Measurements from ENCODE around the gene MS4A14.

DNA sequence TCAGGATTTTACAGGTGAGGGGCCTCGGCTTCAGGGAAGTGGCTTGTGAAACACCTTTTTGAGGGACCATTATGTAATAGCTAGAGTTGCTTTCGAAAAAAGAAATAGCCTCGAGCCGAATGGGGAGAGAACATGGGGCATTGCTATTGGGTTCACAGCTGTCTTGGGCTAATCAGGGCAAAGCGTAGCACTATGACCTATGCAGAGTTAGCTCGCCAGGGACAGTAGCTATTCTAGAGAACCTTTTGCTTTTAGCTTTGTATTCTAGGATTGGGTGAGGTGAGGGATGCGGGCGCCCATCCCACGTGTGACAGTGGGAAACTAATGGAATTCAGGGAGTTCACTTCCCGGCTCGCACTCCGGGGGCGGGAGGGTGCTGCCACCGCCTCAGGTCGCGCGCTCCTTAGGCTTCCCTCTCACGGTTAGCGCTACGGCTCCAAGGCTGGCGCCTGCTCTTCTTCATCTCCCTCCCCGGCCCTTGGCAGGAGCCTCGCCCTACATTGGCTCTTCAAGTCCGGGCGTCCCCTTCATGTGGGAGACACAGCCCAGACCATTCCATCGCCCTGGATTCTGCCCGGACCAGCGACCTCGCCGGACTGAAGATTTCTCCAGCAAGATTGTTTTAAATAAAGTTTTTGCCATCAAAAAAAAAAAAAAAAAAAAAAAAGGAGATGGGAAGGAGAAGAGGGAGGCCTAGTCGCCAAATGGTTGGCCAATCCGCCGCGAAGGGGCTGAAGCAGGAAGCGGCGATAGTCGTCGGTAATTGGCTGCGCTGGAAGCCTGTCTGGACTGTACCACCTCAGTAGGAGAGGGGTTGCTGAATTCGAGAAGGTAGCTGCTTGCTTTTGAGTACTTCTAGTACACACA lies 958 bp upstream of the ZDHHC5 start:
- RRBS = 4% methylated on average over 6 of the region's 40 CpGs

GRCh38 chr11:57683653-57683891 lies 15.7 kb downstream of the ZDHHC5 start:
- RRBS = no CpG with 5 or more reads among the region's 2 CpGs

DNA sequence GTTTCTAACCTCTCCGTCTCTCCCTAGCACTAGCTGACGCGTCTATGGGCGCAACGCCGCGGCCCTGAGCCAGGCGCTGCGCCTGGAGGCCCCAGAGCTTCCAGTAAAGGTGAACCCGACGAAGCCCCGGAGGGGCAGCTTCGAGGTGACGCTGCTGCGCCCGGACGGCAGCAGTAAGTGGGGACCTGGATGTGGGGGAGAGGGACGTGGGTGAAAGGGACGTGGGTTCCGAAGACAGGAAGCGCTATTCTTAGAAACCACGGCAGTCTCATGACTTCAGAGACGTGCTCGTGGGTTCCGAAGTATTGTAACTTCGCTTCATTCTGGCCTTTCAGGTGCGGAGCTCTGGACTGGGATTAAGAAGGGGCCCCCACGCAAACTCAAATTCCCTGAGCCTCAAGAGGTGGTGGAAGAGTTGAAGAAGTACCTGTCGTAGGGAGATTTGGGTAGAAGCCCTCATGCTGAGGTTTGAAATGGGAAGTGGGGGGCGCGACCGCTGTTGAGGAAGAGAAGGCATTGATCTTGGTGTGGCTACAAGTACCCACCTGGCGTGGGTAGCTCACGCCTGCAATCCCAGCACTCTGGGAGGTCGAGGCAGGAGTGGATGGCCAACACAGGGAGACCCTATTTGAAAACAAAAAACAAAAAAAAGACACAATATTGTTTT lies 624 bp downstream of the SELENOH start:
- RRBS = 0% methylated on average over 3 of the region's 35 CpGs

- RRBS = no CpG with 5 or more reads among the region's 2 CpGs
Observed at GRCh38 chr11:57776579-57777305, 15.1 kb downstream of the CTNND1 start.

DNA sequence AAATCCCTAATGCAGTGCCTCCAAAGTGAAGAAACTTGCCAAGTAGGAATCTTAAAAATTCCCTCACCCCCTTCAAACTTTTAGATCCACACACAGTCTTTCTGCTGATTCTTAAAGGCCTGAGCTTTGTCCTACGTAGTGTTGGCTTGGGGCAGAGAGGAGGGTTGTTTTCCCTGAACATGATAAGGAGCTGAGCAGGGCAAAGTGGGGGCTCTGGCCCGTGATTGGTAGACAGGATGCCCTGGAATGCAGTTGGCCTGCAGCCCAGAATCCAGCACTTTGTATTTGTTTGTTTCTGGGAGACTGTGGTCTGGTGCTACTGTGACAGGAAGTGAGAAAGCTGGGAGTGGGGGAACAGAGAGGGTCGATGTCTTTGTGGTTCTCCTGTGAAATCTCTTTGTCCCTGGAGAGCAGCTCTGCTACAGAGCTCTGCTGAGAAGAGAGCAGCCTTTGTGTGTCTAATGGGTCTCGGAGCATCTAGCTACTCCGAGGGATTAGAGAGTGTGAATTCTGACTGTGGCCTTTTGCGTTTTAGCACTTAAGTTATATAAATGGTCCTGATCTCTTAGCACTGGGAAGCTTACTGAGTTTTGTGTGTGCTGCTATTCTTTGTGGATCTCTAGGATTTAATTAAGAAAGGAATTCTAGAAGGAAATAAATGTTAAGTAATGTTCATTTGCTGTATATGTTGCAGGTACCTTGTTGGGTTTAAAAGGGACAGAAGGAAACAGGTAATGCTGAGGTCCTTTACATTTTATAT lies 17.0 kb downstream of the CTNND1 start:
- RRBS = no CpG with 5 or more reads among the region's 6 CpGs

GRCh38 chr11:57825979-57826373 lies 64.4 kb downstream of the CTNND1 start:
- RRBS = no CpG with 5 or more reads among the region's 1 CpG

DNA sequence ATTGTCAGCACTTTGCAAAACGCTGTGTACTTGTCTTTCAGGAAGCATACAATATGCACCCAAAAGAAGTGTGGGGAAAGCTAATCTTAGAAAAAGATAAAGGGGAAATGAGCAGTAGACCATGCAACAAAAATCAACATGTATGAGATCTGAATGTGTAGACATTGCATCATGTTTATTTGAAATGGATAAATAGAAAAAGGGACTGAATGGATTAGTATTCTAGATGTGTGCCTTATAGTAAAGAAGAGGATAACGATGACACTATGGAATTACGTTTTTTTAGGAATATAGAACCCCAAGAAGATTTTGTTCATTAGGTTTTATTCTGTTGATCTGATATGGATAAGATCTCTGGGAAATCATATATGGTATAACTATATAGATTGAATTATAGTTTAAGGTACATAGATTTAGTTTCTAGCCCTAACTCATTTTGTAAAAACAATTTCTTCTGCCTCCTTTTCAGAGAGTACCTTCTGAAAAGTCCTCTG lies 4.7 kb downstream of the CNTF start:
- RRBS = no CpG with 5 or more reads among the region's 3 CpGs

- RRBS = no CpG with 5 or more reads among the region's 9 CpGs
Observed at GRCh38 chr11:58770913-58771581, 39.3 kb upstream of the GLYAT start.

GRCh38 chr11:58905002-58906352 lies 33.8 kb upstream of the GLYATL1 start:
- RRBS = 6% methylated on average over 2 of the region's 73 CpGs

GRCh38 chr11:58926215-58926622 lies 13.1 kb upstream of the GLYATL1 start:
- RRBS = no CpG with 5 or more reads among the region's 4 CpGs

DNA sequence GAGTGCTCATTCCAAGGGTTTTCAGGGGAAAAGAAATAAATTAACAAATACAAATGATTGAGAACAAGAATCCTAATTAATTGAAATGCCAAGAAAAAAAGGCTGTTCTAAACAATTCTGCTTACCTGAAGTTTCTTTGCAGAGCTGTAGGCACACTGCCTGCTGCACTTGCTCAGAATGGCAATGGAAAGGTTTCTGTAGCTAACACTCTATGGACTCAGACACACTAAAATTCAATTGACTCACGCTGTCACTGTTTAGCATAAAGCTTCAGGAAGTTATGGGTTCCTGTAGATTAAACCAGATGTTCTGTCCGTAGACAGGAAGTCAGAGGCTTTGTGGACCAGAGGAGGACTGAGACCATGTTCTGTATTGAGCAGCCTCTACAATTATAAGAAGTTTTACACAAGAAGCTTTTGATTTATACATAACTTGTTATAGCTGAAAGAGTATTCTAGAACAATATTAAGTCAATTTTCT lies 70.3 kb downstream of the GLYATL1 start:
- RRBS = no CpG with 5 or more reads among the region's 2 CpGs

GRCh38 chr11:59097907-59098301 lies 9.1 kb upstream of the FAM111B start:
- RRBS = no CpG with 5 or more reads among the region's 10 CpGs

DNA sequence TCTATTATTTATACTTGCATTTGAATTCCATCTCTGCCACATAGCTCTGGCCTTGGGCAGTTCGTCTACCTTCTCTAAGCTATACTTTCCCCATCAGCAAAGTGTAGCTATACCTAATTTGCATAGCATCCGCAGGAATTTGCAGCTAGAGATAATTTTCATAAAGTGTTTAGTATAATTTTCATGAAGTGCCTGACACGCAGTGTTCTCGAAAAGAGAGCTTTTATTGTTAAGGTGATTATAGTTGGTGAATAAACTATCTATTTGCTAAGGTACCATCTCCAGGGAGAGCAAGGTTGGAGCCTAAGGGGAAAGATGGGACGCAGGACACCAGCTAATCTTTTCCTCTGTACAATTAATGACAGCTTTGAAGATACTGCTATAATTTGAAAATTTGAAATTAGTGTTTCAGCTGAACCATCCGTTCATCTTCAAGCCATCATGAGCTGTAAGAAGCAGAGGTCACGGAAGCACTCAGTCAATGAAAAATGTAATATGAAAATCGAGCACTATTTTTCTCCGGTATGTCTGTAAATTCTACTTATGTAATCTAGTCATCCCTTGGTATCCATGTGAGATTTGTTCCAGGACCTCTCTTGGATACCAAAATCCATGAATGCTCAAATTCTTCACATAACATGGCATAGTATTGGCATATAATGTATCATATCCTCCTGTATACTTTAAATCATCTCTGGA lies 5.9 kb downstream of the FAM111A start:
- RRBS = no CpG with 5 or more reads among the region's 9 CpGs

DNA sequence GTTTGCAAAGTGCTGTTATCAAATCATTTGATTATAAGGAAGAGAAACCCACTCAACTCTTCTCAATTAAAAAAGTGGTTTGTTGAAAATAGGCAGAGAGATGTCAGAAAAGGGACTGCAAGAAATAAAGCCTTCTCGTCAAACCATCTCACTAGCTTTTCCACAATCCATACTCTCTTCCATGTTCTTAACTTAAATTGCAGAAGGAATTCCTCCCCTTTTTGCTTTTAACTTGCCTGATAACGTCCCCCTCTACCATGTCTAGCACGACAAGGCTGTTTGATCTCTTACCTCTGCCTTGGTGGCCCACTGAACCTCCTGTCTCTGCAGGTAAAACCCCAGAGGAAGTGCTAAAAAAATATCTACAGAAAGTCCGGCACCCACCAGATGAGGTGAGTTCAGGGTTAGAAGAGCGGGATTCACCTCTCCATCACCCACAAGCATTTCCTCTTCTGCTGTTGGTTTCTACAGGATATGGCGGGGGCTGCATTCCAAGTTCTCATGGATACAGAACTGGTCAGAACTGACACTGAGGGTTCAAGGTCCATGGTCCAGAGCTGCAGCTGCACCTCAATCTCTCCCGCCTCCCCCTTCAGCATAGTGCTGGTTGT lies 19.0 kb downstream of the DTX4 start:
- RRBS = no CpG with 5 or more reads among the region's 7 CpGs

GRCh38 chr11:59198010-59198447 lies 14.7 kb downstream of the MPEG1 start:
- RRBS = no CpG with 5 or more reads among the region's 11 CpGs

- RRBS = no CpG with 5 or more reads among the region's 3 CpGs
Observed at GRCh38 chr11:59223562-59224118, 10.9 kb upstream of the MPEG1 start.

DNA sequence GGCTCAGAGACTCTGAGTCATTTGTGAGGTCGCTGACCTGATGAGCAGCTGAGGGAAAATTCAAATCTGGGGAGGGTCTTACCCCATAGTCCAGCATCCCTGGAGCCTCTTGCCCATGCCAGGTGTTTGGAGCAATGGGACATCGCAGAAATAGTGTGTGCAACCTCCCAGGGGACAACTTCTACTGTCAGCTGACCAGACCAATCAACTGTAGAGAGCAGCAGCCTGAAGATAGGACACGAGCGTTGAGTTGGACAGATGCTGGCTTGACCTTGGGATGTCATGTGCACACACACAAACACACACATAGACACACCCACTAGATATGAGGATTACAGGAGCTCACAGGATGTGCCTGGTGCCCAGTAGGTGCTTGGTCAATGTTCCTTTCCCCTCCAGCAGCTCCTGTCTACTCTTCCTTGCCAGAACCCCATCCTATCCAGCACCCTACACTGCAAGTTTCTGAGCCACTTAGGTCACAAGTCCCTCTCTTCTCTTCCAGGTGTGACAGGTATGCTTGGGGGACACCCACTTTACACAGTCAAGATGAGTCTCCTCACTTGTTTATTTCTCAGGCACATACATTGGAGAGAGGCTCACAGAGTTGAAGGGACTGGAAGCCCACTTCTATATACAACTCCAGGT lies 59.2 kb upstream of the MPEG1 start:
- RRBS = no CpG with 5 or more reads among the region's 4 CpGs

- RRBS = 7% methylated on average over 3 of the region's 41 CpGs
Observed at GRCh38 chr11:59753877-59754693, 1.1 kb upstream of the STX3 start.

DNA sequence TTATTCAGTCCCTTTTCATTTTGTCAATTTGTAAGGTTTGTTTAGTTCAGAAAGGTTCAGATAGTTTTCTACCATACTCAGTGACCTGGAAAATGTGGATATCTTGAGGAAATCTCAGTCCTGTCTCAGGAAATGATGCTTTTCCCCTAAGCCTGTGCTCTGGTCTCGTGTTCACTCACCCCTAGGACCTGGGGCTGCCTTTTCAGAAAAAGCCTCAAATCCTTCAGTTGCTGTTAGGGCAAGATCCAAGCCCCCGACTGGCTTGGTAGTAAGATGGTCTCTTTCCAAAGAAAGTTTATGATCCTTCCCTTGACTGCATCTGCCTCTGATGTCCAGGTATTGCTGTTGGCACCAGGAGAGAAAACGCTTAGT lies 21.7 kb downstream of the MS4A6A start:
- RRBS = no CpG with 5 or more reads among the region's 3 CpGs

DNA sequence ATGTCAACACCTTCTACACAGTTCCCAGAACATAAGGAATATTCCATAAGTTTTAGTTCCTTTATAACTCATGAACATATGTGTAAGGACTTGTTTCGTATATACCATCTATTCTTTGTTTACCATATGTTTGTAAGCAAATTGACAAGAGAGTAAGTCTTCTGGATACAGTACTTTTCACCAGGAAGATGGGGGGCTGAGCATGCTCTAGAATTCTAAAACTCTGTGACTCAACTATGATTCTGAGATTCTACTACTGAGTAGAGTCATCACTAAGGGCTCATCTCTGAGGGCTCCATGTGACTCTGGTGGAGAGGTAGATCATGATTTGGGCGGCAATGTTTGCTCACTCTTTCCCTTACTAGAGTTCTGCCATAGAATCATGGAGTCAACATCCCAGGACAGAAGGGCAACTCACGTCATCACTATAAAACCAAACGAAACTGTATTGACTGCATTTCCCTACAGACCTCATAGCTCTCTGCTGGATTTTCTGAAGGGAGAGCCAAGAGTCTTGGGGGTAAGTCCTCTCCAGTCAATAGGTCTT lies at the start of gene MS4A14:
TSS of gene MS4A14 (plus strand) at position 263 of the 547 bp plus-strand sequence.
- RRBS = no CpG with 5 or more reads among the region's 4 CpGs

Measured in epidermal melanocyte (primary cell).